ENCODE measurements around the gene CHRNA10.

- PRO-cap, 6 experiments, result peak in 6 of 6 experiments; most common plus-strand start chr11:2375609 (in 1); most common minus-strand start chr11:2375371 (in 5)
- RAMPAGE, long total RNA, 2 experiments, result start-site peak on the minus strand in 1 of 2 experiments, at chr11:2375368-2375378 at its widest, 35 reads per replicate
- RRBS, result no CpG with 5 or more reads among the region's 10 CpGs
These were observed 1.8 kb upstream of the CD81 start for GRCh38 chr11:2375084-2375944.

GRCh38 chr11:2427106-2427648 lies 17.1 kb downstream of the TRPM5 start:
- PRO-cap, 6 experiments, result no peak in any of the 6 experiments
- RAMPAGE, long total RNA, 2 experiments, result no peak in any of the 2 experiments
- RRBS, result no CpG with 5 or more reads among the region's 14 CpGs

- PRO-cap, 6 experiments, result peak in 6 of 6 experiments; most common plus-strand start chr11:2461403 (in 3); most common minus-strand start chr11:2461317 (in 5)
- RAMPAGE, long total RNA, 2 experiments, result start-site peak on the plus strand in 2 of 2 experiments, at chr11:2461379-2461506 at its widest, 34 to 40 reads per replicate
- RRBS, result 20% methylated on average over 6 of the region's 15 CpGs
These were observed 16.4 kb downstream of the KCNQ1 start for GRCh38 chr11:2461188-2461704.

DNA sequence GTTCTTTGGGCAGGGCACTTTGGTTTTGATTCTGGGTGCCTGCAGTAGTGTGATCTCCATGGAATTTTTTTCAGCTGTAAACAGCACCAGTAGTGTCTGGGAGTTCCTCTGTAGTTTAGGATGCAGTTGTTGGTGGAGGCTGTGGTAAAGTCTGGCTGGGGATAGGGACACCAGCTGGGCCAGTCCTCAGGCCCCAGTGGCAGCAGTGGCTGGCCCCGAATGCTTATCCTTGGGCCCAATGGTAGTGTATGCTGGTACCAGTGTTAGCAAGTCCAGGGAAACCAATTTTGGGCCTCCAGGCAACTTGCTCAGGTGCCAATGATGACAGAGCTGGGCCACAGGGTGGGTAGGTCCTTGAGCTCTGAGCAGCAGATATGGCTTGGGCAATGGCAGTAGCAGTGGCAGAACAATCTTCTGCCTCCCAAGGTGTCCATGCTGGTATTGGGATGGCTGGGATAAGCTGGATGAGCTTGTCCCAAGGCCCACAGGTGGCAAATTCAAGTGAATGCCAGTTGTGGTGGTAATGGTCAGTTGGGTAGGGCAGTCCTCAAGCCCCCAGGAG lies 200.0 kb downstream of the KCNQ1 start:
- PRO-cap, 6 experiments, result no peak in any of the 6 experiments
- RAMPAGE, long total RNA, 2 experiments, result no peak in any of the 2 experiments
- RRBS, result no CpG with 5 or more reads among the region's 1 CpG

GRCh38 chr11:2668769-2669291 lies 216.7 kb downstream of the CDKN1C start:
- PRO-cap, 6 experiments, result no peak in any of the 6 experiments
- RAMPAGE, long total RNA, 2 experiments, result no peak in any of the 2 experiments
- RRBS, result no CpG with 5 or more reads among the region's 5 CpGs

DNA sequence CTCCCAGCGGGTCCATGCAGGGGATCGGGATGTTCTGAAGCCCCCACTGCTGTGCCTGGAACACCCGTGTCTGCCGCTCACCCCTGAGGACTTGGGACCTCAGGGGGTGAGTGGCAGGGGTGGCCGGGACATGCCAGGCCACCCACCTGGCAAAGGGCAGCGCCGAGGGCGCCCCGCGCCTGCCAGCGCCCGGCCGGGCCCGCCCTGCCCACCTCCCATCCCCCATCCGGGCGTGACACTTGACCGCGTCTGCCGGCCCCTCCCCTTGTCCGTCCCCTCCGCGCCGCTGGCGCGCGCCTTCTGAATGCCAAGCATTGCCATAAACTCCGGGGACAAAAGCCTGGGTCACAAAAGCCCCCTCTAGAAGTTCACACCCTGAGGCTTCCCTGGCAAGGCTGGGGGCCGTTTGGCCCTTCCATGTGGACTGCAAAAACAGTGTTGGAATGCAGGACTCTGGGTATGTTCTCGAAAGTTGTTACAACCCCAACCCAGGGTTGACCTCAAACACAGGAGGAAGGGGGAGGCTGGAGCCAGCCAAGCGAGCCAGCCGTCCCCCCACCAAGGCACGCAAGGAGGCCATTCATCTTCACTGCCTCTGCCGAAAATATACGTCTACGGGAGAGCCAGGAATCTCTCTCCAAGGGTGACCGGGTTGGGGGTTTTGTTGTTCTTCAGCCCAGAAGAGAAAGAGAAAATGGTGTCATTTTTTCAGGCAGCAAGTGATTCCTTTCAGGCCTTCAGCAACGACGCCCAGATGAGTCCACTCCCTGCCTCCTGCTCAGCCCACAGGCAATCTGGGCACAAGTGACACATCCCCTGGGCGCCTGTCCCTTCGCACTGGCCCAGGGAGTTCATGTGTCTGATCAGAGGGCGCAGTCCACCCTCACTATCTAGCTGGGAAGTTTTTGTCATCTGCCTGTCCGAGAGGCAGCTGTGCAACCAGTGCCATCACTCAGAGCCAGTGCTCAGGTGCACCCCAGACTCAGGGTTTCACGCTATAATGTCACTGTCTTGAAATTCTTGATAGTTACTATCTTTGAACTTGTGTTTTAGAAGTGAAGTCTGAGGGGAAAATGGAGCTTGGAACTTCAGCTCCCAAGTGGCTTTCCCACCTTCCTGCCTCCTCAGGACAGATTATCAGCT lies 184.6 kb downstream of the CDKN1C start:
- PRO-cap, 6 experiments, result peak in 6 of 6 experiments; most common plus-strand start position 265 of the sequence (in 2); most common minus-strand start position 214 of the sequence (in 6)
- RAMPAGE, long total RNA, 2 experiments, result no peak in any of the 2 experiments
- RRBS, result 3% methylated on average over 15 of the region's 43 CpGs

DNA sequence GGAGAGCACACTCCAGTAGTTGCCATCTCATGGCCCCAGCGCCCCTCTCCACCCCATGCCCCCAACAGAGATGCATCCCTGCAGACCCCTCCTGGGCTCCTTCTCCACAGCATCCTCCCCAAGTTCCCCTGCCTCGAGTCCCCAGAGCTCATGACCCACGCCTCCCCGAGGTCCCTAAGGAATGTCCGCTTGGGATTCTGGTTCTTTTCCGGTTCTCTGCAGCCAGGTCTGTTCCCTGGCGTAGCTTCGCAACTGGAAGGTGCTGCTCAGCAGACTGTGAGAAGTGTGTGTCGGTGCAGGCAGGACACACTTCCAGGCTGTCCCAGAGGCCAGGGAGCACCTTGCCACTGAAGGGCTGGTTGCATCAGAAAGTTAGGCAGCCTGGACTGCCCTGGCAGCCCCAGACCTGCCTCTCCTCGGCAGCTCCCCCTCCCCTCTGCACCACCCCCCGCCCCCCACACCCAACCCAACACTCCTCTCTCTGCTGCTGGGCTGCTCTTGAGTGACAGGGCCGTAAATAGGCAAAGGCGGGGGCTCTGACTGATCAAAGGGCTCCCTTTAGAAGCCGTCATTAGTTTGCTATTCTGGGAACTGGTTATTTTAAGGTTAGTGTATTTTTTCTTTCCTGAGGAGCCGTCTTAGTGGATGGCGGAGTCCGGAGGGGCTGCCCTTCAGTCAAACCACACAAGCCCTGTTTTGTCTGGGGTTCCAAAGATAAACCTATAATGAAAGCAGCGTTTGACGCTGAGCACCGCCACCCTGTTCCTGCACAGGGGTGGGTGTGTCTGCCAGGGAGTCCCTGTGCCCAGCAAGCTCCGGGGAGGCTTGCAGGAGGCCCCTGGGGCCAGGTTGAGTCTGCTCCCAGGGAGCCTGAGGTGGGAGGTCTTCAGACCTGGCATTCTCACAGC lies 97.2 kb downstream of the CDKN1C start:
- PRO-cap, 6 experiments, result no peak in any of the 6 experiments
- RAMPAGE, long total RNA, 2 experiments, result no peak in any of the 2 experiments
- RRBS, result no CpG with 5 or more reads among the region's 21 CpGs

DNA sequence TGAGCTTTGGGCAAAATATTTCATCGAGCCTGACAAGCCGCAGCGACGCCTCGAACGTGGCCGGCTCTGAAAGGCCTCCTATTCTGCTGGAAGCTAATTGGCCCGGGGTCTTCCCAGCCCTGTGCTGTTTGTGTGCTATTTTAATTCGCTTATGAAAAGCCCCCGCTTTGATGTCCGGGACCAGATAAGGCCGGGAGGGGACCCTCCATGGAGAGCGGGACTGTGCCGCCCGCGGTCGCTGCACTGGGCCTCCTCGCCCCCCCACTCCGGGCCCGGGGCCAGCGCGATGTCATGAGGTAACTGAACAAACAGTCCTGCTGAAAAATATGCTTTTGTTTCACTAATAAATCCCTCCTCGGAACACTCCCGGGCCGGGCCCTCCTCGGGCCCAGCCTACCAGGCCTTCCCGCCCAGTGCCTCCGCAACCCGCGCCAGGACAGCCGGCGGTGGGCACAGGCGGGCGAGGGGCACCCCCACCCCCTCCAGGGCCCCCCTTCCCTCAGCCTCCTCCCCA lies 78.3 kb downstream of the CDKN1C start:
- PRO-cap, 6 experiments, result peak in 5 of 6 experiments; most common plus-strand start position 409 of the sequence (in 5); most common minus-strand start position 261 of the sequence (in 3)
- RAMPAGE, long total RNA, 2 experiments, result no peak in any of the 2 experiments
- RRBS, result 12% methylated on average over 21 of the region's 34 CpGs

DNA sequence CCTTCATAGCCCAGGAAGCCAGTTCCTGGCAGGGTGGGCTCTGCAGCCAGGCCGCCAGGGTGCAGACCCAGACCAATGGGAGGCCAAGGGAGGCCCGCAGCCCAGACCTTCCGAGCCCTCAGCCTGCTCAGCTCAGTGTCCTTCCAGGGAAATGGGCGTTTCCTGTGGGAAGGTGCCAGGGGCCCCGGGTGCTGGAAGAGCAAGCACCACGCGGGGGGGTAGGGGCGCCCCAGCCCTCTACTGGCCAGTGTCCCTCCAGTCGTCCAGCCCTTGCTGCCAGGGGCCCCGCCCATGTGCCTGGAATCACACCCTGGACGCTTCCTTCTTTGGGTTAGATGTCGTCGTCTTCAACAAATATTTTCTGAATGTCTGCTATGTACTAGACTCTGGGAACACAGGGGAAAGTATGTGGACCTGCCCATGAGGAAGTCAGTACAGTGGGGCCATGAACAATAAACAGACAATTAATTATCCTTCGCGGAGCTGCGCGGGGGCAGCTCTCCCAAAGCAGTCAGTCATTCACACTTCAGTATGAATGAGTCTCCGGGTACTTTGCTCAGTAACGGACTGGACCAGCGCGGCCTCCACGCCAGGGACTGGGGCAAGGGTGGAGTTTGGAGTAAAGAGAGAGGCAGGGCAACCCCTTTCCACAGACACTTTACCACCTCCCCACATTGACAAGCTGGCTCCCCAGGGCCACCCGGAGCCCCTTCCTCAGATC lies 60.2 kb downstream of the CDKN1C start:
- PRO-cap, 6 experiments, result peak in 4 of 6 experiments; most common plus-strand start position 375 of the sequence (in 1); most common minus-strand start position 137 of the sequence (in 3)
- RAMPAGE, long total RNA, 2 experiments, result no peak in any of the 2 experiments
- RRBS, result no CpG with 5 or more reads among the region's 23 CpGs

- PRO-cap, 6 experiments, result peak in 6 of 6 experiments; most common plus-strand start chr11:2837293 (in 5); most common minus-strand start chr11:2837181 (in 6)
- RAMPAGE, long total RNA, 2 experiments, result no peak in any of the 2 experiments
- RRBS, result 7% methylated on average over 2 of the region's 28 CpGs
These were observed 48.5 kb downstream of the CDKN1C start for GRCh38 chr11:2836858-2837633.

- PRO-cap, 6 experiments, result no peak in any of the 6 experiments
- RAMPAGE, long total RNA, 2 experiments, result no peak in any of the 2 experiments
- RRBS, result no CpG with 5 or more reads among the region's 12 CpGs
These were observed 37.4 kb downstream of the CDKN1C start for GRCh38 chr11:2848040-2848795.

DNA sequence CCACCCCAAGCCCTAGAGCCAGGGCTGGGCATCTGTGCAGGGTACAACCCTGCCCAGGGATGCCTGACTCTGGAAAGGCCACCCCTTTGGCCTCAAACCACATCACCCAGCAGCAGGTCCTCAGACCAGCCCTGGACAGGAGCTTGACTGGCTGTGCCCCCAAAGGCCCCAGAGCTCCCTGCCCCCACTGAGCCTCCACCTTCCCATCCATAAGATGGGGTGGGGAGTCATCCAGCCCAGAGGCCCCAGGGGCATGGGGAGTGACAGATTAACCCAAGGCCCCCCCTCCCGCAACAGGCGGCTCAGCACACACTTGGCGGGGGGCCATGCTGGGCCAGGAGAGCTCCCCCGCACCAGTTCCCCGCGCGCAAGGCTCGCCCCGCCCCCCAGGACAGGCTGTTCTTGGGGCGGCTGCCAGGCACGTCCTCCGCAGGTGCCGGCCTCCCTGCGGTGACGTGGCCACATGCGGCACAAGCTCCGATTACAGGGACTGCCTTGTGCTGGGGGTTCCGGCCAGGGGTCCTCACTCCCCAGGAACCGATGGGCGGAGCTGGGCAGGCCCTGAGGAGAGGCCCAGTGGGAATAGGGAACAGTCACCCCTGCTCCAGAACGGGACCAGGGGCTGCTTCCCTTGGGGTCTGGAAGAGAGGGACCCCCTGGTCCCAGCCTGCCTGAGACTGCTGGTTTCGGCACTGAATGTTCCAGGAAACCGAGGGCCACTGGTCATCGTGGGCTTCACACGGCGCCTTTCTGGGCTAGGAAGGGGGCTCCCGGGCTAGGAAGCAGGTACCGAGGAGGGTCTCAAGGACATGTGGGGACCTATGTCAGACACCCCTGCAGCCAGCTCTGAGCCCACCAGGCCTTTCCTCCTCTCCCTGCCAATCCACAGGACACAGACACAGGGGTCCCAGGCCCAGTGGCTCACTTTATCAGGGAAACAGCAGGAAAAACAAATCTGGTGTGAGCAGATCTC lies 5.1 kb upstream of the CDKN1C start:
- PRO-cap, 6 experiments, result no peak in any of the 6 experiments
- RAMPAGE, long total RNA, 2 experiments, result no peak in any of the 2 experiments
- RRBS, result under 1% methylated on average over 6 of the region's 28 CpGs

DNA sequence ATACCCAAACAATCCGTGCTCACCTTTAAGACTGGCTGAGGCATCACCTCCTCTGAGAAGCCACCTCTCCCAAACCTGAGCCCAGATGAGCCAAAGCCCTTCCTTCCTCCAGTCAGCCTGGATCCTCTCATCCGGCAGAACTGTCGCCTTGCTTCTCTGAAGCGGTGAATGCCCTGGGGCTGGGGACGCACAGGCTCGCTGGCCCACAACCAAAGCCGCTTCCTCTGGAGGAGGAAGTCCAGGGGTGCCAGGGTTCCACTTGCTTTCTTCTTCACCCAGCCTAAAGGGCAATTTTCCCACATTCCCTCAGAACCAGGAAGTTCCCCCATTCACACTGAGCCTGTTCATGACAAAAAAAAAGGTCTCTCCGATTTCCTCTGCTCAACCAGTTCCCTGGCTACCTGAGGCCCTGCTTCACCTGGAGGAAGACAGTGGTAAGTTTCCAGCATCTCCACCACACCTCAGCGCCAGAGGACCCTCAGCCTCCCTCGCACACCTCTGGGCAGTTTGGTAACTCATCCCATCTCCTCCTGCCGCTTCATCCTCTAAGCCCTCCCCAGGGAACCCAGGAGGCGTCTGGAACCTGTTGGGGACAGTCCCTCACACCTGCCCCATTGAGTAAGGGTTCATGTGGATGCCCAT lies 2.6 kb upstream of the SLC22A18 start:
- PRO-cap, 6 experiments, result no peak in any of the 6 experiments
- RAMPAGE, long total RNA, 2 experiments, result no peak in any of the 2 experiments
- RRBS, result no CpG with 5 or more reads among the region's 12 CpGs

GRCh38 chr11:2909257-2909938 lies 7.3 kb downstream of the SLC22A18 start:
- PRO-cap, 6 experiments, result no peak in any of the 6 experiments
- RAMPAGE, long total RNA, 2 experiments, result no peak in any of the 2 experiments
- RRBS, result 14% methylated on average over 10 of the region's 66 CpGs

GRCh38 chr11:3006687-3007541 lies 14.8 kb upstream of the NAP1L4 start:
- PRO-cap, 6 experiments, result no peak in any of the 6 experiments
- RAMPAGE, long total RNA, 2 experiments, result no peak in any of the 2 experiments
- RRBS, result 95% methylated on average over 2 of the region's 22 CpGs

DNA sequence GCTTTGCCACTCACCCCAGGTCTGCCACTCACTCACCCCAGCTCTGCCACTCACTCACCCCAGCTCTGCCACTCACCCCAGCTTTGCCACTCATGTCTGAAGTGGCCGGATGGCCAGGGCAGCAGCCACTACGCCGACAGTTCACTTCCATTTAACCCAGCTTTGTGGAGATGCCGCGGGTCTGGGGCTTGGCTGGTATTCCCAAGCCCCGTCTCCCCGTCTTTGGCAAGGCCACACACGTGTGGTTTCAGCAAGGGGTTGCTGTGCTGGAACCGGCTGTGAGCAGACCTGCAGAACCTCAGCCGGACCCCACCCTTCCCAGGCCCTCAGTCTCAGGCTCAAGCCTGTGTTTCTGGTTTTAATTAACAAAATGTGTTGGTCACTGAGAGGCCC lies 9.5 kb downstream of the OSBPL5 start:
- PRO-cap, 6 experiments, result no peak in any of the 6 experiments
- RAMPAGE, long total RNA, 2 experiments, result no peak in any of the 2 experiments
- RRBS, result no CpG with 5 or more reads among the region's 10 CpGs

- PRO-cap, 6 experiments, result peak in 6 of 6 experiments; most common plus-strand start chr11:3422731 (in 6); most common minus-strand start chr11:3422999 (in 5)
- RAMPAGE, long total RNA, 2 experiments, result no peak in any of the 2 experiments
- RRBS, result no CpG with 5 or more reads among the region's 78 CpGs
These were observed 43.9 kb upstream of the ZNF195 start for GRCh38 chr11:3422559-3423549.

- PRO-cap, 6 experiments, result no peak in any of the 6 experiments
- RAMPAGE, long total RNA, 2 experiments, result no peak in any of the 2 experiments
- RRBS, result no CpG with 5 or more reads among the region's 3 CpGs
These were observed at the start of gene CHRNA10 for GRCh38 chr11:3671160-3671535. Gene CHRNA10 (minus strand): TSS chr11:3671384.

DNA sequence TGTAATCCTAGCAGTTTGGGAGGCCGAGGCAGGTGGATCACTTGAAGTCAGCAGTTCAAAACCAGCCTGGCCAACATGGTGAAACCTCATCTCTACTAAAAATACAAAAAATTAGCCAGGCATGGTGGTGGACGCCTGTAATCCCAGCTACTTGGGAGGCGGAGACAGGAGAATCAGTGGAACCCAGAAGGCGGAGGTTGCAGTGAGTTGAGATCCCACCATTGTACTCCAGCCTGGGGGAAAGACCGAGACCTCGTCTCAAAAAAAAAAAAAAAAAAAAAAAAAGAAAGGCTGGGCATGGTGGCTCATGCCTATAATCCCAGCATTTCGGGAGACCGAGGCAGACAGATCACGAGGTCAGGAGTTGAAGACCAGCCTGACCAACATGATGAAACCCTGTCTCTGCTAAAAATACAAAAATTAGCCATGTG lies 6.1 kb downstream of the NUP98 start:
- PRO-cap, 6 experiments, result no peak in any of the 6 experiments
- RAMPAGE, long total RNA, 2 experiments, result no peak in any of the 2 experiments
- RRBS, result no CpG with 5 or more reads among the region's 9 CpGs

GRCh38 chr11:3795932-3796685 lies 1.2 kb downstream of the NUP98 start:
- PRO-cap, 6 experiments, result no peak in any of the 6 experiments
- RAMPAGE, long total RNA, 2 experiments, result no peak in any of the 2 experiments
- RRBS, result no CpG with 5 or more reads among the region's 18 CpGs

All from heart left ventricle (tissue), 7 donors.